Retinal pigment epithelial cell (primary cell): Measurements from ENCODE around the gene SOS2.

DNA sequence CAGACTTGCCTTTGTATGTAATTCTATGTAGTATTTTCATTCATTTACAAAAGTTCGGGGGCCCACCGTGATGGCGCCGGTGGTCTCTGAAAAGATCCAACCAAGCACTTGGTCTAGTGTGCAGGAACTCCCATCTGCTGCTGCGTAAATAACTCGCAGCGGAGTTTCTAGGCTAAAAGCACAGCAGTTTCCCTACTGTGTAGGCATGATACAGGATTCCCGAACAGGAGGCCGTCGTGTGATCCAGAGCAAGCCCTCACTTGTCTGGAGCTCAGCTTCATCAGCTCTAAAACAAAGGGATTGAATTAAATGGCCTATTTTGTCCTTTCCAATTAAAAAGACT is 34.5 kb downstream of the VCPKMT start:
- RRBS = no CpG with 5 or more reads among the region's 10 CpGs

DNA sequence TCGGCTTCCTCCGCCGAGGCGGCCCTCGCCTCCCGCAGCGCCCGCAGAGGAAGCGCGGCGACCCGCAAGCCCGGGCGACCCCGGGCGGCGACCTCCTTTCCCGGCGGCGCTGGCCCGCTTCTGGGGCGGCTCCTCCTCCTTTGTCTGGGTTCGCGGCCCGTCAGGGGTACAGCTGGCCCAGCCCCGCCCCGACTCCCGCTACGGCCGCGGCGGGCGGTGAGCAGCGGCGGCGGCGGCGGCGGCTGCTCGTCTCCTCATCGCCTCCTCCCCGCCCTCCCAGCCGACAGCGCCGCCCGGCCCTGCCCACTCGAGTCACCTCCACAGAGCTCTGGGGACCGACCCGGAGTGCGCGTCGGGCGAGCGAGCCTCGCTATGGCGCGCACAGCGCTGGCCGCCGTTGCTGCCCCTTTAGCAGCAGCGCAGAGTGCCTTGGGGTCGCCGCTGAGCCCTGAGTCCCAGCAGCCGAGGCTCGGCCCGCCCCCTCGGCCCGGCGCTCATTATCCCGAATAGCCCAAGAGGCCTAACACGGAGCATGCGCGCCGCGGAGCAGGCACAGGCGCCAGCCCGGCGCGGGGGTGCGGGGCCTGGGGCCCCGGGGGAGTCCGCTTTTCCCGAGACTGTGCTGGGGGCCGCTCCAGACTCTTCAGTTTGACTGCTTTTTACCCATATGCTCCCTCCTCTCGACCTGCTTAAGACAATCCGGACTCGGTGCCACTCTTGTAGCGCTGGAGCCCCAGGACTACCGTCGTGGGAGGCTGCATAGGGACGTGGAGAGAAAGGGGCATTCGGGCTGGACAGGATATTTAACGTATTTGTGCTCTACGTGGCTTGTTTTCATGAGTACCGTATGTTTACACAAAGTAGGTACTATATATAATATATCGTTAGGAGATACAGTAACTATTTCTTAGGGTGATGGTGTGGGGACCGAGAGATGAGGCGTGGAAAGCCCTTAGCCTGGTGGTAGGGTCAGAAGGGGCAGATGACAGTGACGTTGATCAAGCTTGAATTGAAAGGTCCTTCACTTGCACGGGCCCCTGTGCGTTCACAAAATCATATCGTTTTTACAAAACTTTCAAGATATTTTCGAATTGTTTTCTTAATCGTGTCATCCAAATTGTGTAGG is at the start of gene SOS2:
Gene SOS2, minus strand, starts transcription at position 122 of the 1,126 bp plus-strand sequence.
- RRBS = under 1% methylated on average over 30 of the region's 104 CpGs

- RRBS = no CpG with 5 or more reads among the region's 9 CpGs
These were observed 8.3 kb downstream of the CDKL1 start for GRCh38 chr14:50388292-50388959.

DNA sequence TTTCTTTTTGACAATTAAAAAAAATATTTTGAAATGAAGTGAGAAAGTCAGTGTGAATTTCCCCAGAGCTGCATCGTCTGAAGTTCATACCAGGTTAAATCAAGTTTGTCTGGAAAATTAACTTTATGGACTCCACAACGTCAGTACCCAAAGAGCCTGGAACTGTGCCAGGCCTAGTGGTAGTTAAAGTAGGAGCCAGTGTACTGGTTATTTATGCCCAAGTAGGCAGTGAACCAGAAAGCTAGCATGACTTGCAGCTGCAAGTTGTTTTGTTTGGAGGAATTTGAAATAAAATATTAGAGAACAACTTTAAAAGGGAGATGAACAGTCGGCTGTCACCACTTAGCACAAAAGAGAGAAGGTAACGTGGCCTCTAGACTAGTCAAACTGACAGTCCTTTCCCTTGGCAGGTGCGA is 3.0 kb upstream of the CDKL1 start:
- RRBS = no CpG with 5 or more reads among the region's 5 CpGs

DNA sequence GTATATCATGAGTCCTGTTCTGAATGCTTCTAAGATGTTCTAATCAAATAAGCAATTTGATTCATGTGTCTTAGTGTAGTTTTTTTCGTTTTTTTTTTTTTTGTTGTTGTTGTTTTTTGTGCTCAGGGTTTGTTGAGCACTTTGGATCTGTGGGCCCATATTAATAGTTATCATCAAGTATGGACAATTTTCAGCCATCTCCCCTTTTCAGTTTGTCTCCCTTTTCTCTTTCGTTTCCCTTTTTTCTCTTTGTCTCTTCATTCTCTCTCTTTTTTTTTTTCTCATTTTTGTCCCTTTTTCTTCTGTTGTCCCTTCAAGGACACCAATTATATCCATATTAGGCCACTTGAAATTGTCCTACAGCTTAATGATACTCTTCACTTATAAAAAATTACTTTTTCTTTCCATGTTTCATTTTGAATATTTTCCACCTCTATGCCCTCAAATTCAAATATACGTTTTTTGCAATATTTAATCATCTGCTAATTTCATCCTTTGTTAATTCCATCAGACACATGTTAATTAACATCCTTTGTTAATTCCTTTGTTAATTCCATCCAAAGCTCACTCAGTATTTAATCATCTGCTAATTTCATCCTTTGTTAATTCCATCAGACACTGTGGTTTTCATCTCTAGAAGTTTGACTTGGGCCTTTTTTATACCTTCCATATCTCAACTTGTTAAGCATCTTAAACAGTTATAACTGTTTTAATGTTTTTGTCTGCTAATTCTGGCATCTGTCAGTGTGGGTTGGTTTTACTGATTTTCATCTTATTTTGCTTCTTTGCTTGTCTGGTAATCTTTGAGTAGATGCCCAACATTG is 53.2 kb downstream of the MAP4K5 start:
- RRBS = no CpG with 5 or more reads among the region's 3 CpGs

DNA sequence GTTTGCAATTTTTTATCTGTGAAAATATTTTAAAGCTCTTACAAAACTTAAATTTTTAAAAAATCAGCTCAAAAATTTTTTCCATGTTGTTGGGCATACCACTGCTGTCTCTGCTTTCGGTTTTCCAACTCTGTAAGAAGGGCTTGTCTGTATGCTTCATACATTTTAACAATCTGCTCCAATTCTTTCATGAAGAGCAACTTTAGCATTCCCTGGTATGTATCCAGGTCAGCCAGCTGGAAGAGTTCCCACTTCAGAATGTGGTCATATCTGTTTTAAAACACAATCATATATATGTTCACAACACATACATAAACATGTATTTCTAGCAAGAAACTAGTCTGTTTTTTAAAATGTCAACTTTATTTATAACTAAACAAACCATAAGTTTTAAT is 33.0 kb downstream of the SAV1 start:
- RRBS = no CpG with 5 or more reads among the region's 1 CpG

GRCh38 chr14:50670177-50671040 is 2.3 kb upstream of the SAV1 start:
- RRBS = no CpG with 5 or more reads among the region's 16 CpGs

- RRBS = no CpG with 5 or more reads among the region's 5 CpGs
These were observed 76.5 kb downstream of the NIN start for GRCh38 chr14:50754189-50755085.

GRCh38 chr14:50756116-50757065 is 74.6 kb downstream of the NIN start:
- RRBS = no CpG with 5 or more reads among the region's 12 CpGs

GRCh38 chr14:50759674-50760662 is 71.0 kb downstream of the NIN start:
- RRBS = no CpG with 5 or more reads among the region's 16 CpGs

- RRBS = no CpG with 5 or more reads among the region's 5 CpGs
These were observed 17.6 kb downstream of the NIN start for GRCh38 chr14:50813320-50813800.

GRCh38 chr14:50865502-50865917 is 6.3 kb upstream of the ABHD12B start:
- RRBS = no CpG with 5 or more reads among the region's 8 CpGs

DNA sequence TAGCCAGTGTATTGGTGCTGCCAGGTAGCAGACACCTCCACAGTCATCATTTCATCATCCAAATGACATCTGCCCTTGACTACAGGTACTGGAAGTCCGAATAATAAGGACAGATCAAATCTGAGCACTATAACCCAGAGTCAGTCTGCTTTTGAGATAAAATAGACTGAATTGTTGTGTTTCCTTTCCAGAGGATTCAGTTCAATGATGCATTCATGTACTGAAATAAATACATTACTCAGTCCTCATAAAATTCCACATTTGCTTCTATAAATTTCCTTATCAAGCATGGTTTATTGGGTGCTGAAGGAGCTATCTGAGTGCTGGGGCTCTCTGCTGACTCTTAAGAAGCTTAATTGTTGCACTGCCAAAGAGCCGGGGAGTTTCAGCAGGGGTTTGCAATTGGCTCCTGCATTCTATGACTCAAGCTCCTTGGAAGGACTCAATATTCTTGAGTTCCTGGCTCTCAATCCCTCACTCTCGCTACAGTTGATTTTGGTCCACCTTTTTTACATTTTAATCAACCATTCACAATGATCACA is 69.7 kb upstream of the PYGL start:
- RRBS = no CpG with 5 or more reads among the region's 3 CpGs

- RRBS = no CpG with 5 or more reads among the region's 18 CpGs
These were observed 1.1 kb upstream of the TRIM9 start for GRCh38 chr14:51095849-51096519.

- RRBS = no CpG with 5 or more reads among the region's 3 CpGs
These were observed 93.3 kb downstream of the TMX1 start for GRCh38 chr14:51333420-51333727.

GRCh38 chr14:51360493-51361054 is 120.5 kb downstream of the TMX1 start:
- RRBS = no CpG with 5 or more reads among the region's 8 CpGs

DNA sequence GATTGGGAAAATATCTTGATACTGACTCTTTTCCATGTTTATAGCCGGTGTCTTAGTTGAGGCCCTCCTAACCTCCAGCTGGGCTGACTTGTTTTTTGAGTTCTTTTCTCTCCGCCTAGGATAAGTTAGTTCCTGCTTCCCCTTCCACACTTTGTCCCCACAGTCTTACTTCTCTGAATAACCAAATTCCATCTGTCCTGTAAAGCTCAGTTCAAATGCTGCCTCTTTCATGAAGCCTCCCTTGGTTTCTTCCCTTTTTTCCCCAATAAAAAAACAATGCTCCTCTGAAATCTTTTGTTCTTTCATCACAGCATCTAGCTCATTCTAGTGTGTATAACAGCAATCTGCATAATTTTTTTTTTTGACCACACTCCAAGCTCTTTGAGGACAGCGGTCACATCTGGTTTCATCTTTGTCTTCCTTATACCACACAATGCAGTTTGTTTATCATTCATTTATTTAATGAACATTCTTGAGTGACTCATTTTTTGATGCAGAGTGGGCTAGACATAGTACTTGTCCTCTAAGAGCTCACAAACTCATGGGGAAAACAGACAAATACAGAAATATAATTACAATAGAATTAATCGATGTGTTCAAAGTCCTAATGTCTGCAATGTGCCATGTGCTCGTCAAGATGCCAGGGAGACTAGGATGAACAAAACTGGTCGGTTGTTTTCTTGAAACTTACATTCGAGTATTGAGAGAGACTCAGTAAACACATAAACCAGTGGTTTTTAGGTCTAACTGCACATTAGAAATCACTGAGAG is 7.3 kb downstream of the GNG2 start:
- RRBS = no CpG with 5 or more reads among the region's 7 CpGs

DNA sequence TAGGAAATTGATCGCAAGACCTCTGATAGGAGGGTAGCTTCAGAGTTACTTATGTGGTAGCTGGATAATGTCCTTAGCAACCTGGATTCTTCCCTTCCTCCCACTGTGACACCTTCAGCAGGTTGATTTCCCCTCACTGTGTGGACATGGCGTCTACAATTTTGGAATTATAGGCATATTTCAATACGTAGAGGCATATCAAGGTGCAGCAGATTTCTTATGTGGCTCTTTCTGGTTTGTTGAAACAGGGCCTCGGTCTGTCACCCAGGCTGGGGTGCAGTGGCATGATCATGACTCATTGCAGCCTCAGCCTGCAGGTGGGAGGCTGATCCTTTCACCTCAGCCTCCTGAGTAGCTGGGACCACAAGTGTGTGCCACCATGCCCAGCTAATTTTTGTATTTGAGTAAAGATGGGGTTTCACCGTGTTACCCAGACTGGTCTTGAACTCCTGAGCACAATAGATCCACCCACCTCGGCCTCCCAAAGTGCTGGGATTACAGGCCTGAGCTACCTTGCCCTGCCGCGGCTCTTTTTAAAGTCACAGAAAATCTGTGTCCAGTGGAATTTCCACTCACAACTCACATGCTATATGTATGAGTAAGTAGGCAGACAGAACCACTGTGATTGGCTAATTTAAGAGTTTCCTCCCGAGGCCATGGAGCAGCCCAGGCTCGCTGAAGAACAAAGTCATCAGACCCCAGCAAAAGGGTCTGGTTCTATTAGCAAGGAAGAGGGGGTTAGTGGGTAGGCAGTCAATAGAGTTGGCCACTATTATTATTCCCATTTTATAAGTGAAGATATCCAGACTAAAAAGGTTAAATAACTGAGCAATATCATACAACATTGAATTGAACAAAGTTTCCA is 9.1 kb downstream of the GNG2 start:
- RRBS = no CpG with 5 or more reads among the region's 10 CpGs

DNA sequence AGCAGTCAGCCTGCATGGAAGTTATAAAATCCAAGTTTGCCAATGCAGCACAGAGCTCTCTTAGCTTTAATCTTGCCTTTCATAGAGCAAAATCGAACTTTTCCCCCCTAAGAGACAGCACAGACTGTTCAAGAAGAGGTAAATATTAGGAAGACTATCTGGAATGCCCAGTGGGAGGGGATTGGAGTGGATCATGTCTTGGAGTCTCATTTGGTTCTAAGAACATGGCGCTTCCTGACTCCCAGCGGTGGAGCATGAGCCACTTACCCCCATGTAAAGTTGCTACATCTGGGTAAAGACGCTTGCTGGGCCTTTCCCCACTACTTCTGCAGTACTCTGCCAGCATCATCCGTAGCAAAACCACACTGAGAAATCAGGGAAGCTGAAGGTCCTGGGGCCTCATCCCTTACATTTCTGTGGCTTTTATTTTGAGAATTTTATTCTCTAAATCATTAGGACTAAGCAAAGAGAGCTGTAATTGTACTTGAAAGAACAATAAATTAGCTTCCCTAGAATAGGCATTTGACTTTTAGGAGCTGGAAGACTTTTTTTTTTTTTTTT is 20.8 kb downstream of the GNG2 start:
- RRBS = no CpG with 5 or more reads among the region's 5 CpGs

DNA sequence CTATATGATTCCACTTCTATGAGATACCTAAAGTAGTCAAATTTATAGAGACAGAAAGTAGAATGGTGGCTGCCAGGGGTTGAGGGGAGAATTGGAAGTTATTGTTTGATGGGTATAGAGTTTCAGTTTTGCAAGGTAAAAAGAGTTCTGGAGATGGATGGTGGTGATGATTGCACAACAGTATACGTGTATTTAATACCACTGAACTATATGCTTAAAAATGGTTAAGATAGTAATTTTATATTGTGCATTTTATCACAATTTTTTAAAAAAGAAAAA is 44.0 kb upstream of the RTRAF start:
- RRBS = no CpG with 5 or more reads among the region's 1 CpG